ENCODE measurements around the genes TMC7, ITPRIPL2, SYT17 and UMOD.

GRCh38 chr16:18983705-18984885 lies at the start of gene TMC7:
TSS of gene TMC7 (plus strand) at chr16:18983934.
- PRO-cap: unidirectional peak, plus-strand start at chr16:18983969; unidirectional peak, minus-strand start at chr16:18984260
- RAMPAGE, long total RNA, 4 experiments: no peak in any of the 4 experiments

DNA sequence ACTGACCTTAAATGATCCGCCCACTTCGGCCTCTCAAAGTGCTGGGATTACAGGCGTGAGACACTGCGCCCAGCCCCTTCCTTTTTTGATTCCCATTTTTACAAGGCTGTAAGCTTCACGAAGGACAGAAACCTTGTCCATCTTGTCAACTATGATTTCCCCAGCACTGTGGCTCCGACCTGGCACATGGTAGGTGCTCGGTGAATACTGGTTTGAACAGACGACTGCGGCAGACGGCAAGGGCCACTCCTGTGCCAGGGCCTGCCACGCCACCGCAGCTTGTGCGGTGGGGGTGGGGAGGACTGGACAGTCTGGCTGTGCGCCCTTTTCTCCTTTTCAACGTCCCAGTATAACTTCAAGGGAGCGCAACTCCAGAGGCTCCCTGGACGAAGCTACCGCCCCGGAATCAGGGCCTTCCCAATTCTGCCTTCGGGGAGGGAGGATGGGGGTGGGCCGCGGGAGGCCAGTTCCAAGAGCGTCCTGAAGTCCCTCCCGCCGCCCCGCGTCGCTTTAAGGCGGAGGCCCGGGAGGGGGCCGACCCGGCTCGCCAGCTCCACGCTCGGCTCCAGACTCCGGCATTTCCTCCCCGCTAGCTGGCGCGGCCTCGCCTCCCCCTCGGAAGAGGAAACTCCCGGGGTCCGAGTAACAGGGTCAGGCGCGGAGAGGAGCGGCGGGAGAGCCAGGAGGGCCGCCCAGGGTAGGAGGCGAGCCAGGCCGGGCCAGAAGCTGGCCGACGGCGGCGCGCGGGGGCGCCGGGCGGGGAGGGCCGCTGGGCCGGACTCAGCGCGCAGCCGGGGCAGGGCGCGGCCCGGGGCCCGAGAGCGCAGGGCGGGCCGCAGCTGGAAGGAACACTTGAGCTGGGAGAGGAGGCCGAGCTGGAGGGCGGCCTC lies at the start of gene ITPRIPL2:
ITPRIPL2 (plus strand) TSS at position 537 of the 890 bp plus-strand sequence.
- PRO-cap: bidirectional peak, plus-strand start at position 284 of the sequence, minus-strand start at position 283 of the sequence; bidirectional peak, plus-strand start at position 513 of the sequence, minus-strand start at position 349 of the sequence
- RAMPAGE, long total RNA, 4 experiments: no peak in any of the 4 experiments

DNA sequence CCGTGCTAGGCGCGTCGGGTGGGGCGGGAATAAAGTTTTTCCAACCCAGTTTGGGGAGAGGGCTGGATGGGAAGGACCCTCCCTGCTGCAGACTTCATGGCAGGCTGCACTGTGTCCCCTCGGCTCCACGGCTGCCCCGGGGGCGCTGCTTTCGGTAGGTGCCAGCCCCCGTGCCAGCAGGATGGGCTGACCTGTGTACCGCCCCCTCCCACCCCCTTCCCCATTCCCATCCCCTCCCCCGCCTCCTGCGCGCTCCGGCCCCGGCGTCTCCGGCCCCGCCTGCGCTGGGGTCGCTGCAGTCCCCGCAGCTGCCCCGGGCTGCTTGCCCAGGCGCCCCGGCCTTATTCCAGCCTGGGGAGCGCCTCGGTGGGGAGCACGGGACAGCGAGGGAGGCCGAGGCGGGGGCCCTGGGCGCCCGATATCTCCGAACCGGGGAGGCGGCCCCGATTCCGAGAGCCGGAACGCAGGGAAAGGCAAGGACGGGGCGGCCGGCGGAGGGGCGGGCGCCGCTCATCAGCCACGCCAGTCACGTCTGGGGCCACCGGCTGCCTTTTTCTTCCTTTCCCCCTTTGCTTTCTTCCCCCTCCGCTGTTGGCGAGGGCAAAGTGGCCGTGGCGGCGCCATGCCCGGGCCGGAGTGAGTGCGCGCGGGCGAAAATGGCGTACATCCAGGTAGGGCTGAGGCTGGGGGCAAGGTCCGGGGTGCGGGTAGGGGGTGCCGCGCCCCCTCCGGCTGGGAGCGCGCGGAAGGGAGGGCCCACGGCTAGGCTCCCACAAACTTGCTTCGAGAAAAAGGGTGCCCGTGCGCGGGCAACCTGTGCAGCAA lies at the start of gene SYT17:
SYT17 (plus strand) TSS at position 250 of the 825 bp plus-strand sequence.
- PRO-cap: no peak
- RAMPAGE, long total RNA, 4 experiments: no peak in any of the 4 experiments

- PRO-cap: no peak
- RAMPAGE, long total RNA, 4 experiments: no peak in any of the 4 experiments
These were observed 15.2 kb downstream of the SYT17 start for GRCh38 chr16:19183229-19183661.

GRCh38 chr16:19210479-19211420 lies 42.7 kb downstream of the SYT17 start:
- PRO-cap: no peak
- RAMPAGE, long total RNA, 4 experiments: no peak in any of the 4 experiments

- PRO-cap: no peak
- RAMPAGE, long total RNA, 4 experiments: no peak in any of the 4 experiments
These were observed 24.2 kb upstream of the TMC5 start for GRCh38 chr16:19393259-19394169.

GRCh38 chr16:19576169-19576552 lies 20.7 kb downstream of the VPS35L start:
- PRO-cap: no peak
- RAMPAGE, long total RNA, 4 experiments: no peak in any of the 4 experiments

- PRO-cap: no peak
- RAMPAGE, long total RNA, 4 experiments: no peak in any of the 4 experiments
These were observed 59.1 kb downstream of the KNOP1 start for GRCh38 chr16:19658730-19659496.

- PRO-cap: no peak
- RAMPAGE, long total RNA, 4 experiments: no peak in any of the 4 experiments
These were observed 67.4 kb downstream of the GPRC5B start for GRCh38 chr16:19817301-19817529.

DNA sequence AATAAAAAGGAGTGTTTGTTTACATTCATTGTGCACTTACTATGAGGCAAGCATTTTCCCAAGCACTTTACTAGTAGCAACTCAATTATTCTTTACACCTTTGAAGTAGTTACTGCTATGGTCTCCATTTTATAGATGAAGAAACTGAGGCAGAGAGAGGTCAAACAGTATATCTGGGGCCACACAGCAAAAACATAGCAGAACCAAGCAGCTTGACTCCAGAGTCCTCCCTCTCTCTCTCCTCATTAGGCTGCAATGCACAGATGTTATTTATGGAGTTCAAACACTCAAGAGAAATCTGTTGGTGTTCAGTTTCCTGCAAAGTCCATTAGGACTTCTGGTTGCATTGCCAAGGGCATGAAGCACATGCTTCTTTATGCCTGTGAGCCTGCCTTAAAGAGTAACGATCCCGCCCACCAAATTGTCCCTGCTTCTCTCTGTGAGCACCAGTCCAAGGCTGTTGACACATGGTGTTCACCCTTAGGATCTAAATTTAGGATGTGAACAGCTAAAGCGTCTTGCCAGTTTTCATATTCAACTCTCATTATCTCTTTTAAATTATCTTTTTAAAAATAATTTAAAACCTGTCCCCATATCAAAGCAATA lies 44.0 kb downstream of the GPRC5B start:
- PRO-cap: no peak
- RAMPAGE, long total RNA, 4 experiments: no peak in any of the 4 experiments

- PRO-cap: no peak
- RAMPAGE, long total RNA, 4 experiments: no peak in any of the 4 experiments
These were observed 27.1 kb downstream of the GPRC5B start for GRCh38 chr16:19857506-19857994.

GRCh38 chr16:19884206-19884602 lies 444 bp downstream of the GPRC5B start:
- PRO-cap: no peak
- RAMPAGE, long total RNA, 4 experiments: no peak in any of the 4 experiments

GRCh38 chr16:19923447-19923772 lies 38.8 kb upstream of the GPRC5B start:
- PRO-cap: no peak
- RAMPAGE, long total RNA, 4 experiments: no peak in any of the 4 experiments

GRCh38 chr16:20073378-20073765 lies 318 bp downstream of the GPR139 start:
- PRO-cap: no peak
- RAMPAGE, long total RNA, 4 experiments: no peak in any of the 4 experiments

DNA sequence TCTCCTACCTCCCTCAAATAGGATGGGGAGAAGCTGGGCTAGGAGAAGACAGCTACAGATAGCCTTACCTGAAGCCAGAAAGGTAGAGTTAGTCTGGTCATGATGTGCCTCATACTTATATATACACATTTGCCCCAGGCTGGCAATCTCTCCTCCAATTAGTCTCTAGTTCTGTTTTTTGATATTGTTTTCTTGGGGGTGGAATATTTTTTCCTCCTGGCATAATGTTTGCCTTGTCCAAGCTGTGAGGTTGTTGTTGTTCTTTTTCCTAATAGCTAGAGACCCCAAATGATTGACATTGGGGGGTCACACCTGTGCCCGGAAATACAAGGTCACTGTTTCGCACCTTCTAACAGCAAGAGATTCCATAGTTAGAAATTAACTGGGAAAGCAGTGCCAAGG lies at the start of gene UMOD:
UMOD (minus strand) TSS at position 95 of the 402 bp plus-strand sequence.
- PRO-cap: no peak
- RAMPAGE, long total RNA, 4 experiments: no peak in any of the 4 experiments

- PRO-cap: no peak
- RAMPAGE, long total RNA, 4 experiments: no peak in any of the 4 experiments
These were observed 23.6 kb downstream of the ACSM1 start for GRCh38 chr16:20673778-20674322.

GRCh38 chr16:20878829-20879113 lies 21.4 kb downstream of the DCUN1D3 start:
- PRO-cap: no peak
- RAMPAGE, long total RNA, 4 experiments: no peak in any of the 4 experiments

DNA sequence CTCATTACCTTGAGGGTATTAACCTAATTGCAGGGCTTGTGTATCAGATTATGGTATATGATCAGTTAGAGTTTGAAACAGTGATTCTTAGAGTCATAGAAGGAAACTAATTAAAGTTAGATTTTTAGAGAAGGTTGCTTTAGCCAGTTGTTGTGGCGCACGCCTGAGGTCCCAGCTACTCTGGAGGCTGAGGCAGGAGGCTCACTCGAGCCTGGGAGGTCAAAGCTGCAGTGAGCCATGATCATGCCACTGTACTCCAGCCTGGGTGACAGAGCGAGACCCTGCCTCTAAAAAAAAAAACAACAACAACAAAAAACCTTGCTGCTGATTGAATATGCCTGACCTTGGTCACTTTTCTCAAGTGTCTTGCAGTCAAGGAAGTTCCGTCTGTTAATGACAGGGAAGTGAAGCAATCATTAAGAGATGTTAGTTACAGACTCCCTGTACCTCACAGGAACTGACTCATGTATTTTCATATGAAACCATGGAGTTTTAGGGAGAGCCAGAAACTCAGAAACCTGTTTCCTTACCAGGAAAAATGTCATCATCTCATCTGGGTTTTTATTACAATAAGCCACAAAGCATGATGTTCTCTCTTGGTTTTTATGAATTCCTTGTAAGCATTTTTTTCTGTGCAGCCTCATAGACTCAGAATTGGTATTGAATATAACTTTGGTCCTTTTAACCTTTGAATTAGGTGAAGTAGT lies 10.1 kb downstream of the LYRM1 start:
- PRO-cap: bidirectional peak, plus-strand start at position 547 of the sequence, minus-strand start at position 392 of the sequence
- RAMPAGE, long total RNA, 4 experiments: no peak in any of the 4 experiments

DNA sequence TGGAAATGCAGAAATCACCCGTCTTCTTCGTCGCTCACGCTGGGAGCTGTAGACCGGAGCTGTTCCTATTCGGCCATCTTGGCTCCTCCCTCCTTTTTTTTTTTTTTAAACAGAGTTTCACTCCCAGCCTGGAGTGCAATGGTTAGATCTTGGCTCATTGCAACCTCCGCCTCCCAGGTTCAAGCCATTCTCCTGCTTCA lies 102.1 kb downstream of the DNAH3 start:
- PRO-cap: no peak
- RAMPAGE, long total RNA, 4 experiments: no peak in any of the 4 experiments

GRCh38 chr16:21066270-21066508 lies 84.5 kb downstream of the DNAH3 start:
- PRO-cap: no peak
- RAMPAGE, long total RNA, 4 experiments: no peak in any of the 4 experiments

All from esophagus muscularis mucosa (tissue), 4 donors.